ENCODE results near the genes KRTAP10-6 and SUMO3.

- RRBS = 12% methylated on average over 4 of the region's 19 CpGs
Measured at GRCh38 chr21:43758081-43758642, 17.9 kb downstream of the CSTB start.

GRCh38 chr21:43761528-43762088 is 14.5 kb downstream of the CSTB start:
- RRBS = no CpG with 5 or more reads among the region's 24 CpGs

DNA sequence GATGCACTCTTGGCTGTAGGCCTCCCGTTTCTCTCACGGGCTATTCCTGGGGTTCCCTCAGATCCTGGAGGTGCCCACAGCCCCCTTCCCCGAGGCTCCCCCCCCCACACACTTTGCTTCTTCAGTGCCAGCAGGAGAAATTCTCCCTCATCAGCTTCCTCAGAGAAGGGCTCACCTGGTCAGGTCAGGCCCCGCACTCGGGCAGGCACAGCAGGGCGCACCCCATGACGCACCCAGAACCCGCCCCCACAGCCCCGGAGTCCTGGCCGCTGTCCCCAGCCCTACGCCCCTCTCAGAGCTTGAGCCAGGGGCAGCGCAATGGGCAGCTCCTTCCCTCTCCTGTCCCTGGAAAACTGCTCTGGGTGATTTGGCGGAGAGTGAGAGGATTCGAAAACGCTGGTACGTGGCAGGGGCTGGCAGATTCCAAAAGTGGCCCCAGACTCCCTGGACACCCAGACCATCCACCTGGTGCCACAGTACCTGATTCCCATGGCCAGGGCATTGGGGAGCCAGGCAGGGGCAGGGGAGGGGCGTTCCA is 23.6 kb downstream of the RRP1 start:
- RRBS = no CpG with 5 or more reads among the region's 17 CpGs

GRCh38 chr21:43815314-43815845 is 26.0 kb downstream of the RRP1 start:
- RRBS = no CpG with 5 or more reads among the region's 16 CpGs

- RRBS = no CpG with 5 or more reads among the region's 22 CpGs
Measured at GRCh38 chr21:43924944-43925704, 60.1 kb downstream of the AGPAT3 start.

GRCh38 chr21:43978031-43978403 is 34.1 kb upstream of the TRAPPC10 start:
- RRBS = no CpG with 5 or more reads among the region's 7 CpGs

GRCh38 chr21:44011497-44011995 is 563 bp upstream of the TRAPPC10 start:
- RRBS = 2% methylated on average over 9 of the region's 32 CpGs

DNA sequence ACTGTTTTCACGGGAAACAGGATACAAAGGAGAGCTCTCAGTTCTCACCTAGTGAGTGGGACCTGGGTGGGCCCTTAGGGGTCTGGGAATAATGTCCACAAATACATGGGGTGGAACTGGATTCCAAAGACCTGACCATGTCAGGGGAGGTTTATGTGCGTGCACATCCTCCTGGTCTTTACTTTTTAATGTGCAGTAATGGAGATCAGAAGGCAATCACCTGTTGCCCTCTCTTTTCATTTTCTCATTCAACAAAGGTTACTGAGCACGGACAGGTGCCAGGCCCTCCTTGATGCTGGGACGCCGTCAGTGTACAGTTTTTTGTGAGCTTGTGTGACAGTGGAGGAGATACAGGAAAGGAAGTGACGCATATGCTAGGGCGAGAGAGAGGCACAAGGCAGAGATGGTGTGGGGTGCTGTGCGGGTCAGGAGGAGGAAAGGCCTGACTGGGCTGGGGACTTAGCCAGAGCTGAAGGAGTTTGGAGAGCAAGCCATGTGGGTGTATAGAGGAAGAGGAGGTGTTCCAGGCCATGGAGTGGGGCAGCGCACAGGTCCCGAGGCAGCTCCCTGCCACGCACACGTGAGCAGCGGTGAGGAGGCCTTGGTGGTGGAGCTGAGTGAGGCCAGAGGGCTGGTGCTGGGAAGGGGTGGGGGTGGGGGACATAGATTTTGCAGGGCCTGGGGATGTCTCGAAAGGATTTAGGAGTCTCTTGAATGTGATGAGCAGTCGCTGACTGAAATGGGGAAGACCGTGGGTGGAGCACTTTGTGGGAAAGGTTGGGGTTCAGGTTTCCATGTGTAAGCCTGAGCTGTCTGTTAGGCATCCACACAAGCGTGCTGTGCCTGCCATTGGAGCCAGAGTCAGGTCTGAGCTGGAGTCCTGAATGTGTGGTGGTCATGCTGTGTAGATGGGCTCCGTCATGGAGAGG is 45.9 kb downstream of the TRAPPC10 start:
- RRBS = no CpG with 5 or more reads among the region's 18 CpGs

GRCh38 chr21:44068018-44068592 is 39.1 kb upstream of the PWP2 start:
- RRBS = no CpG with 5 or more reads among the region's 9 CpGs

GRCh38 chr21:44324247-44324753 is 14.9 kb downstream of the CFAP410 start:
- RRBS = 98% methylated on average over 1 of the region's 23 CpGs

DNA sequence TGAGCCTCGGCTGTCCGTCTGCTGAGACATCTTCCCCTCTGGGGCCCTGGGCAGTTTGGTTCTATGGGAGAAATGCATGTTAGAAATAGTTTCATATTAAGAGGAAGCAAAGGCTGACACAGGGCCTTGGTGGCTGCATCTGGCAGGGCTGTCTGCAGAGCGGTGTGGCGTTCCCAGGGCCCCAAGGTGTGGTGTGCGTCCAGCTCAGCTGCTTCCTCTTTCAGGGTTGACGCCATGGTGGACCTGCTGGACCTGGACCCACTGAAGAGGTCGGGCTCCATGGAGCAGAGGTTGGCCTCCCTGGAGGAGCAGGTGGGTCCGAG is 31.9 kb upstream of the LRRC3 start:
- RRBS = no CpG with 5 or more reads among the region's 8 CpGs

DNA sequence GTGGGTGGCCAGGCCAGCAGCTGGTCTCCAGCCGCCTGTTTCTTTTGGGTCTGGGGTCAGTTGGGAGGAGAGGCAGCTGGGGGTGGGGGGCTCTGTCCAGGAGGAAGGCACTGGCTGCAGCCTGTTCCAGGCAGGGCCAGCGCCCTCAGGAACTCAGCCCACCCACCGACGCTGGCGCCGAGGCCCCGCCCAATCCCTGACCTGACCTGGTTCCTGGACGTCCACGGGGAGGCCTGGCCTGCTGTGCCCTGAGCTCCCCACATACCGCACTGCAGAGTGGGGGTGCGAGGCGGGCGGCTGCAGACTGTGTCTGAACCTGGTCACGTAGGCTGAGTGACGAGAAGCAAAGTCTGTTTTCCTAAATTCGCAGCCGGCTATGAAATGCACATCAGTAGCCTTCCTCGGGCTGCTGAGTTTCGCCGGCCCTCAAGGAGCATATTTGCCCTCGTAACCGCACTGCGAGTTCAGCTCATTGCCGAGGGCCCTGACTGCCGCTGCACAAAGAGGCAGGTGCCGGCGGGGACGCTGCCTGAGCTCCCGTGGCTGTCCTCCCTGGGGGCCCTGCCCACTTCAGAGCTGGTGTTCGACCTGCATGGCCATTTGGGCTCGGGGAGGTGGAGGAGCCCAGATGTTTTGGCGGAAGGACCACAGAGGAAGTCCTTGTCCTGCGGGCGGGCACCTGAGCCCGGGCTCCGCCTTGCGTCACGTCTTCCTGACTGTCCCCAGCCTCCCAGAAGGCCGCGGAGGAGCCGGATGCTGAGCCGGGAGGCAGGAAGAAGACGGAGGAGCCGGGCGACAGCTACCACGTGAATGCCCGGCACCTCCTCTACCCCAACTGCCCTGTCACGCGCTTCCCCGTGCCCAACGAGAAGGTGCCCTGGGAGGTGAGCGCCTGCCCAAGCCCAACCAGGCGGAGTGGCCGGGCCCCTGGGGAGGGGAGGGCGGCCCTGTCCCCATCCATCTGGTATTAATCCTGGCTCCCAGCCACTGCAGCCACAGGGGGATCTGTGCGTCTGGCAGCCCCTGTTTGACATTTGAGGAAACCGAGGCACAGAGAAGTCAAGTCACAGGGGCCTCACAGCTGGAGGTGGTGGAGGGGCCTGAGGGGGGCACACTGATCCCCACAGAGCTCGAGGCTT is 30.0 kb upstream of the LRRC3 start:
- RRBS = 43% methylated on average over 20 of the region's 58 CpGs

GRCh38 chr21:44451944-44452328 is 3.4 kb upstream of the LRRC3 start:
- RRBS = no CpG with 5 or more reads among the region's 4 CpGs

- RRBS = no CpG with 5 or more reads among the region's 9 CpGs
Measured at GRCh38 chr21:44517128-44517789, 22.7 kb downstream of the KRTAP10-1 start.

GRCh38 chr21:44592304-44592552 is at the start of gene KRTAP10-6:
KRTAP10-6 (minus strand) TSS chr21:44592505.
- RRBS = no CpG with 5 or more reads among the region's 12 CpGs

GRCh38 chr21:44696757-44697079 is 254 bp upstream of the KRTAP10-12 start:
- RRBS = no CpG with 5 or more reads among the region's 9 CpGs

DNA sequence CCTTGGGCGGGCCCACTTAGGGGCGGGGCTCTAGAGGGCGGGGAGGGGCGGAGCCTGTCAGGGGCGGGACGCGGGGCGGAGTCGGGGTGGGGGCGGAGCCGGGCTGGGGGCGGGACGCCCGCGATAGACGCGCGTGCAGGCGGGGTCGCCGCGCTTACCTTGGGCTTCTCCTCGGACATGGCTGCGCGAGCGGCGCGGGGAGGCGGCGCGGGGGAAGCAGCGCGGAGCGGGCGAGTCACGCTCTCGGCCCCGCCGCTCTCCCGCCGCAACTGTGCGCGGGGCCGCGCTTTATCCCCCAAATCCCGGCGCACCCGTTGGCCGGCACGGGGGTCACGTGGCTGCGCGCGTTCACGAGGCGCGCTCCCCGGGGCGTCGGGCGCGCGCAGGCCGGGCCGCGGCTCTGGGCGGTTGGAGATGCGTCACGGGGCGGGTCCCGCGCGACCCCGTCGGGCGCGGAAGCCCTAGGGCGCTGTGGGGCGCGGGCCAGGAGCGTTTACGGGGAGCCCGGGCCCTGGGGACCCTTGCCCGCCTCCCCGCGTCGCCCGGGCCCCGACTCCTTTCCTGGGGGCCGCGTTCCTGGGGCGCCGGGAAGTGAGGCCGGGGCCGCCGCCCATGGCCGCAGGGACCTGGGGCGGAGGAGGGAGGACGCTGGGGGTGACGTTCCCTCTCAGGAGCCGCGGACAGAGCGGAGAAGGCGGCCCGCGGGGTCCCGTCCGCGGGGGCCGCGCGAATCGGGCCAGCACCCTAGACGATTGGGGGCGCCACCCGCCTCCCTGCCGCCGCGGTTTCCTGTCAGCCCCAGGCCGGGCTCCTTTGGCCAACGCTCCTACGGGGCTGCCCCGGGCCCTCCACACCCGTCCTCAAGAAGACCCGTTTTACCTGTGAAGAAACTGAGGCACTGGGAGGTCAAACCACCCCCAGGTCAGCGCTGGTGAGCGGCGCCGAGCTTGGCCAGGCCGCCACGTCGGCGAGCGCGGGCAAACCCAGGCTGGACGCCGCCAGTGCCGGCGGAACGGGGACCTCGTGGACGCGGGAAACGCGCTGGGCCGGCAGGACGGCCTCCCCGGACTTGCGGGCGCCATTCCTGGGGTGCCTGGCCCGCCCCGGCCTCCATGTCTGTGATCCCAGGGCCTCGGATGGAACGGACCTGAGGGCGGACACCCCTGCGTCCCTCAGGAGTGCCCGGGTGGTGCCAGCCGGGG is at the start of gene SUMO3:
Gene SUMO3, minus strand, starts transcription at position 273 of the 1,202 bp plus-strand sequence.
- RRBS = 21% methylated on average over 49 of the region's 158 CpGs

DNA sequence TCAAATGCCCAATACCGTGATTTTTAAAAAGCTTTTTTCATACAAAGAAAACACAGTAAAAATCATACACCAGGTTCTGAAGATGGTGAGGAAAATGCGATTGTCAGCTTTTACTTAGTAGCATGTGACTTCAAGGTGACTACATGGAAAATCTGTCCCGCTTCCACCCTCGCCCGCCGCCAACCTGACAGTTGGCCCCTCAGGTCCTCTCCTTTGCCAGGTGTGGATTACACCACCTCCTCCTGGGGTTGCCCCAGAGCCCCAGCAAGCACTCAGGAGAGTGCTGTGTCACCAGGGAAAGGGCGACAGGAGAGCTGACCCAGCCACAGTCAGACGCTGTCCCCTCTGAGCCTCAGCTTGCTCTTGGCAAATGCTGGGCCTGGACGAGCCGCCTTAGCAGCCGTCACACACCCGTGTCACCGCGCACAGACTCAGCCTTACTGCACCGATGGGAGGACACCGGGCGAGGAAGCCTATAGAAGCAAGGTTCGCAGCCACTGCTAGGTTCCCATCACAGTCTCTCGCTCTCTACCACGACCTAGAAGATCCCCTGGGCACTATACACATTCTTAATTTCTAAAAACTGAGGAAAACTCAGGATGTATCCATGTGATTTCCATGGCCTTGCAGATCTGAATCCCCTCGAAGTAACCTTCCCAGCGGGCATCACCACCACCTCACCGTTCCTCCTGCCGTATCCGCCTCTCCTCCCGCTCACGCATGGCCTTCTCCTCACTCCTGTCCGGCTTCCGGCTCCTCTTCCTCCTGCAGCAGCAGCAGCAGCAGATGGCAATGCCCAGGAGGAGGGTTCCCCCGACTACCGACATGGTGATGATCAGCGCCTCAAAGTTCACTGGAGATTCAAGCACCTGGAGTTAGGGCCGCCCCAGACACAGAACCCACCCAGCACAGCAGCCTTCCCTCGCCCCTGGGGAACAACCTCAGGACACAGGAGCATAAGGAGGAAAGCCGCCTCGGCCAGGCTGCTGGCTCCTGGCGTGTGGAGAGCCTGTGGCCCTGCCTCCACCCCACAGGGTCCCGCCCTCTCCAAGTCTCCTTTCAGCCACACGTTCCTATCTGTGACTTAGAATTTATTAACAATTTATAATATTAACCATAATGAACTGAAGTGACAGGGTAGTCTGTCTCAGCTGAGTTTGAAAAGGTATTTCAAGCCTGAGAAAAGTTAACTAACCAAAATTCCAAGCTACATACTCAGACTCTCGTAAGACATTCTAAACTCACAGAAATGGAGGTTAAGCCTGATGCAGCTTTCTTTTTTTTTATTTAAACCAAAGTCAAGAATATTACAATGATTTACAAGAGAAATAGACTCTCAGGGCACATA is 17.5 kb downstream of the PTTG1IP start:
- RRBS = no CpG with 5 or more reads among the region's 40 CpGs

DNA sequence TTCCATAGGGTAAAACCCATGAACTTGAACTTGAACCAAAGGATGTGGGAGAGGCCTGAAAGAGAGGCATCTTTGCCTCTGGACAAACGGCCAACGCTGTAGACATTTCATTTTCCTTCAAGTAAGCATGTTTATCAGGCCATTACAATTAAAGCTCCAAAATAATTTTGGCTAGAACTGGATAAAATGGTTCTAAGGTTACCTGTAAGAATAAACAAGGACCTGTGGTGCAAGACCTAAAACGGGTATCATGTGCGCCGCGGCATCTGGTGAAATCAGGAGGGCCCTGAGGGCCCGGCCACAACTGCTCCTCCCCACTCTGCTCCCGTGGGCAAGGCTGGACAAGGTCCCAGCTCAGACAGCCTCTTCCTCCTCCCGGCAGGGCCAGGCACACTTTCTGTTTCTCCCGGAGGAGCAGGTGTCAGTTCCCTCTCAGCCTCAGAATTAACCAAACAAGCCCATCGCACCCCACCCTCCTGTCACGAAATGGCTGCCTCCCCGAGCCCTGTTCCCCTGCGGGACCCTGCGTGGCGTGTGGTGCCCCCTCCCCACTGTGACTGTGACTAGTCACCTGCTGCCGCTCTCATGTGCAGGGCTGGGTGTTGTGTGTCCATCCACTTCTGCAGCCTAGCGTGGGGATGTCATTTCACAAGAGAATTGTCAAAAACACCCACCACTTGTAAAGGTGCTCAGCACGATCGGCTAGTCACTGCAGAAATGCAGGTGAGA is 15.2 kb downstream of the PTTG1IP start:
- RRBS = 66% methylated on average over 3 of the region's 20 CpGs

DNA sequence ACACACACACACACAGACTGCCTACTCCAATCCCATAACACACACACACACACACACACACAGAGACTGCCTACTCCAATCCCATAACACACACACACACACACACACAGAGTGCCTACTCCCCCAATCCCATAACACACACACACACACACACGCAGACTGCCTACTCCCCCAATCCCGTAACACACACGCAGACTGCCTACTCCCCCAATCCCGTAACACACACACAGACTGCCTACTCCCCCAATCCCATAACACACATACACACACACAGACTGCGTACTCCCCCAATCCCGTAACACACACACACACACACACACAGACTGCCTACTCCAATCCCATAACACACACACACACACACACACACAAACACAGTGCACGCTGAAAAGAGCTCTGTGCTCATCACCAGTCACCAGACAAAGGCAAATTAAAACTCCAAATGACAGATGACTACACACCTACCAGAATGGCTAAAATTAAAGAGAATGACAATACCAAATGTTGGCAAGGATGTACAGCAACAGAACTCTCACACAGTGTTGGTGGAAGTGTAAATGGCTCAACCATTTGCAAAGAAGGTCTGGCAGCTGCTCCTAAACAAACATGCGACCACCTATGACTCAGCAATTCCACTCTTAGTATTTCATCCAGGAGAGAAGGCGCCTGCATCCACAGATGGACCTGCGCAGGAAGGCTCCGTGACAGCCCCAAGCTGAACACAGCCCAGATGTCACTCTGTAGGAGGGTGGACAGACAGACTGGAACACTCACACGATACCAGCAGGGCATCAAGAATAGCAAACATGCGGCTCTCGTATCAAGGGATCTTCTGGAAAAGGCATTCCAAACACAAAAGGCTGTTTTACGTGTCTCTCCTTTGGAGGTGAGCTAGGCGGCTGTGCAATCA is 6.9 kb downstream of the PTTG1IP start:
- RRBS = no CpG with 5 or more reads among the region's 16 CpGs